Hematopoietic multipotent progenitor cell (in vitro differentiated cells): ENCODE measurements around the gene GPAT2.

- CAGE, long polyA plus RNA = no peak
These were observed 270.2 kb upstream of the PLGLB2 start for GRCh38 chr2:87477637-87478100.

GRCh38 chr2:87501025-87501529 is 246.8 kb upstream of the PLGLB2 start:
- CAGE, long polyA plus RNA = no peak

DNA sequence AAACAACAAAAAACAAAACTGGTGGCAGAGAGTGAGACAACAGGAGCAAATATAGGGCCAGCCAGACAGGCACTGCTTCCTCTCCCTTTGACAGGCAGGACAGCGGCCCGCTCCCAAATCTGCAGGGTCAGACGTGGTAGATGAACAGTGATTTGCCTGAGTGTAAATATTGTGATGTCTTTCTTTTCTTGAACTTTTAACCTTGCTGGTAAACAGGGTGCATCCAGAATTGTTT is 217.5 kb upstream of the PLGLB2 start:
- CAGE, long polyA plus RNA = no peak

- CAGE, long polyA plus RNA = no peak
These were observed 38.8 kb downstream of the KRCC1 start for GRCh38 chr2:88016654-88017371.

DNA sequence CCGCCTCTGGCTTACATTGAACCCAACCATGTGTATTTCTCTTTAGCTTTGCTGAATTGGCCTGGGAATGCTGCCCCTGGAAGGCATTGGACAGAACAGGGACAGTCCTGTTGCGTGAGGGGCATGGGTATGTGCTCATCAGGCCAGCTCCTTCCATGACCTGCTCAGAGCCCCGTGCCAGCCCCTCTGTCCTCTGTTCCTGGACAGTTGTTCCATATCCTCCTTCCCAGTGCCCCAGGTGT is 956 bp downstream of the THNSL2 start:
- CAGE, long polyA plus RNA = no peak

DNA sequence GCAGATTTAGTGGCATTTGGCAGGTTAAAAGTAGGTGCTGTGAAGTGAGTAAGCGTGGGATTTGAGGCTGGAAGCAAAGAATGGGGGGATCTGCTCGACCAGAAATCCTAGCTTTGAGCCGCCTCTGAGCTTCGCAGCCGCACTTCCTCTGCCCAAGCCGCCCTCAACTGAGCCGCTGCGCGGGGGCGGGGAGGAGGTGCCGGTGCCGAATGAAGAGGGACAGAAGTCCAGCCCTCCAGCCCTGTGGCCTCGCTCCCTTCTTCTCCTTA is 30.1 kb downstream of the THNSL2 start:
- CAGE, long polyA plus RNA = no peak

DNA sequence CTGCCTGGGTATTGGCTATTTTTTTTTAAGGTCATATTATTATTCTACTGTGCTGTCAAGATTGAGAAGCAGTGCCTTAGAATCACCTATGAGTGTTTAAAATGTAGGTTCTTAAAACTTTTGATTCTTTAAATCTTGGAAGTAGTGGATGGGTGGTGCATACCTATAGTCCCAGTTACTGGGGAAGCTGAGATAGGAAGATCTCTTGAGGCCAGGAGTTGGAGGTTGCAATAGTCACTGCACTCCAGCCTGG is 23.3 kb downstream of the TEX37 start:
- CAGE, long polyA plus RNA = no peak

DNA sequence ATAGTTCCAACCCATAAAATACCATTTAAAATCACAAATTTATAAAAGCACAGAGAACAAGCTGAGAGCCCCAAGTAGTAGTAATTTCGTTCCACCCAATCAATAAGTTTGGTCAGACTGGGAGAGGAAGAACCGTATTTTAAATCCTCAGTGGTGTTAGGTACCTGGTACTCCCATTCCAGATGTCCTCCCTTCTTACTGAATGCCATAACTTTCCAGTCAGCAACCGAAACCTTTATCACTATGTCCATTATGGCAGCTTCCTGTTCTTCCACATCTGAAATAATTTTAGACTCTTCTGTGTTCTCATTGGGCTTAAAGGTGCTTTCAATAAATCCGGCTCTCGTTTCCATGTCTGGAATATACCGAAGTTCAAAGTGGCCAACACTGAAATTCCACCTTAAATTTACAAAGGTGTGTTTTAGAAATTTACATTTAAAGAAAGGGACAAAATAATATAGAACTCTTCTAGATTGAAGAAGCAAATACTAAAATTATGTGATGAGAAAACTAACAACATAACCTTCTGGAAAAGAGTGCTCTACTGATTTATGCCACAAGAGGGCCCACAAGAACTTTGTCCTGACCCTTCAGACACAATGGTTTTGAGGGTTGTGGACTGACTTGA is 36.5 kb downstream of the EIF2AK3 start:
- CAGE, long polyA plus RNA = no peak

DNA sequence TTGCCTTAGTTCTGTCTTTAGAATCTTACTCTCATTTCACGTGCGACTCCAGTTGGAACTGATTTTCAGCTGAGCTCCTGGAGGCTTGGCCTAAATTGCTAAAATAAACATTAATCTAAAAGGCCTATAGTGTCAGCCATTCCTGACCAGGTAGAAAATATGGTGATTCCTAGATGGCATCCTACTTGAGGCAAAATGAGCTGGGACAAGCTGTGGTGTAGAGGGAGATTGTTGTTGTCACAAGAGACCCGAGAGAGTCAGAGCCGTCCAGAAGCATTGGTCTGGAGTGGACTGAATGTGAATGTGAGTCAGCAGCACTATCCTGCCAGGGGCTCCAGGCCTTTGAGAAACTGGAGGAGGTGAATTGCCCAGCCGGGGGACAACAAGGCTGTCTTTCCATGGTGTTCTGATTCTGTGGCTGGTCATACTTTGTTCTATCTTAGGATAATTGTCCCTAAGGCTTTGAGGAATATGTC is 29.3 kb upstream of the EIF2AK3 start:
- CAGE, long polyA plus RNA = no peak

GRCh38 chr2:88690944-88691354 is 524 bp upstream of the RPIA start:
- CAGE, long polyA plus RNA = no peak

- CAGE, long polyA plus RNA = no peak
These were observed 46.2 kb downstream of the RPIA start for GRCh38 chr2:88737684-88738047.

DNA sequence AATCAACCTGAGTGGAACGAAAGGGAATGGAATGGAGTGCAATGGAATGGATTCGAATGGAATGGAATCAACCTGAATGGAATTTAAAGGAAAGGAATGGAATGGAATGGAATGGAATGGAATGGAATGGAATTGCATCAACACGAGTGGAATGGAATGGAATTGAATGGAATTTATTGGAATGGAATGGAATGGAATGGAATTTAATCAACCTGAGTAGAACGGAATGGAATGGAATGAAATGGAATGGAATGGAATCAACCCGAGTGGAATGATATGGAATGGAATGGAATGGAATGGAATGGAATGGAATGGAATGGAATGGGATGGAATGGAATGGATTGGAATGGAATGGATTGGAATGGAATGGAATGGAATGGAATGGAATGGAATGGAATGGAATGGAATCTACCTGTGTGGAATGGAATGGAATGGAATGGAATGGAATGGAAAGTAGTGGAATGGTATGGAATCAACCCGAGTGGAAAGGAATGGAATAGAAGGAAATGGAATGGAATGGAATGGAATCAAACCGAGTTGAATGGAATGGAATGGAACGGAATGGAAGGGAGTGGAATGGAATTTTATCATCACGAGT is 1147.0 kb downstream of the RPIA start:
- CAGE, long polyA plus RNA = no peak

DNA sequence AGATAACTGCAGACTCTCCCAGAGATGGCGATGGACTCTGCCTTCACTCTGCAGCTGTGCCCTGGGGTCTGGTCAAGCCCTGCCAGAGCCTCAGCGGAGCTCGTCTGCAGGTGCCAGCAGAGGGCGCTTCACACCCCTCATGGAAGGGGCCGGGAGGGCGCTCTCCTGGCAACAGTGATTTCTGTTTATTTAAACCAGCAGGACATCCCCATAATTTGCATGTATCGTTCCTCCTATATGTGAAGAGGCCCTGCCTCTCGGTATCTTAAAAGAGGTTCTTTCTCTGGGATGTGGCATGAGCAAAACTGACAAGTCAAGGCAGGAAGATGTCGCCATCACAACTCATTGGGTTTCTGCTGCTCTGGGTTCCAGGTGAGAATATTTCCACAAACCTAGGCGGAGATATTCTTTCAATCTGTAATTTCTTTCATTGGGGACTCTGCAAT is 1329.9 kb downstream of the RPIA start:
- CAGE, long polyA plus RNA = no peak

DNA sequence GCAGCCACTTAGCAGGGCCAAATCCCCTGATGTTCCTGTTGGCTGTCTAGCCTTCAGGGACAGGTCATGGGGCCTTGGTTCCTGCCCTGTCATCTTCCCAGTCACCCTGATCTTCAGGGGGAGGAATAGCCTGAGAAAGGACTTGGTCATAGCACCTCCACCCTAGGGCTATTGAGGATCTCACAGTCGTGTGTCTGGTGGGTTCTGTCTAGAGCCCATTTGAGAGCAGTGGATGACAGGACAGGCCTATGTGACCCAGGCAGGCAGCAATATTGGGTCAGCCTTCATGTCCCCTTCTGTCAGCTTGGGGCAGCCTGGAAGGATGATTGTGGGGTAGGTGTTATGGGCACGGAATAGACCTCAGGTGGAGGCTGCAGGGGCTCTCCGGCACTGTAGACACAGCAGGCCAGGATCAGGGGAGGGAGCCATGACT is 2815.7 kb upstream of the AQP7B start:
- CAGE, long polyA plus RNA = no peak

- CAGE, long polyA plus RNA = no peak
These were observed 384.0 kb upstream of the AQP7B start for GRCh38 chr2:94203087-94203580.

DNA sequence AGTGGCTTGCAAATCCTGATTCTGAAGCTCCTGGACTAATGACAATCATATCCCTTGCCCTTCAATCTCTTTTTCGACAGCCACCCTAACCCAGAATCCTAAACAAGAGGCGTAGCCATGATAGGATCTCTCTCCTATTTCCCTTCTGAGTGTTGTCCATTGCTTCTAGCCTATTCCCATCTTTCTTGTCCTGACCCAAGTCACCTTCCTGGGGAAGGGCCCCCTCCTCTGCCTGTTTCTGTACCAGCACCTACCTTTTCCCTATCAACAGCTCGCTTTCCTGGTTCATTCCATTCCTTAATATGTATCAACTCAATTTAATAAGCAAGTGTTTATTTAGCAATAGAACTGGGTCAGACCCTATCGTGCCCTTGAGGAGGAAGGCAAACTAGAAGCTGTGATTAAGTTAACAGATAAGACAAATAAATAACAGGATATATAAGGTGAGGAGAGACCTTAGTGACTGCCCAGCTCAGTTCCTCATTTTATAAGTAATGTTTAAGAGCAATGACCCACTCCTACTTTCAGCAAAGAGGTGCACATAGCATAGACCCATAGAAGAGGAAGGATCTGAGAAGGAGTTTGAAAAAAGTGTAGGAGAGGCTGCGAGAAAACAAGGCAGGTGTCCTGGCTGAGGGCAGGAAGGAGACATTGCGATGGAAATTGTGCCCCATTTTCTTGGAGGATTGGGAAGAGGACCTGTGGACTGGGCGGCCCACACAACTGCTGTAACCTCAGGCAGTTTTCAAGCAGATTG is 74.0 kb downstream of the TRIM43 start:
- CAGE, long polyA plus RNA = no peak

- CAGE, long polyA plus RNA = no peak
These were observed 17.9 kb downstream of the GPAT2 start for GRCh38 chr2:96016646-96017481.

- CAGE, long polyA plus RNA = no peak
These were observed at the start of gene GPAT2 for GRCh38 chr2:96034865-96035223. TSS of gene GPAT2 (minus strand) at chr2:96034916.

GRCh38 chr2:96117710-96118242 is 1.4 kb upstream of the ADRA2B start:
- CAGE, long polyA plus RNA = no peak

- CAGE, long polyA plus RNA = no peak
These were observed 6.9 kb downstream of the ASTL start for GRCh38 chr2:96131267-96131940.